Fibroblast of the aortic adventitia (primary cell): ENCODE measurements around a stretch of chr3.

DNA sequence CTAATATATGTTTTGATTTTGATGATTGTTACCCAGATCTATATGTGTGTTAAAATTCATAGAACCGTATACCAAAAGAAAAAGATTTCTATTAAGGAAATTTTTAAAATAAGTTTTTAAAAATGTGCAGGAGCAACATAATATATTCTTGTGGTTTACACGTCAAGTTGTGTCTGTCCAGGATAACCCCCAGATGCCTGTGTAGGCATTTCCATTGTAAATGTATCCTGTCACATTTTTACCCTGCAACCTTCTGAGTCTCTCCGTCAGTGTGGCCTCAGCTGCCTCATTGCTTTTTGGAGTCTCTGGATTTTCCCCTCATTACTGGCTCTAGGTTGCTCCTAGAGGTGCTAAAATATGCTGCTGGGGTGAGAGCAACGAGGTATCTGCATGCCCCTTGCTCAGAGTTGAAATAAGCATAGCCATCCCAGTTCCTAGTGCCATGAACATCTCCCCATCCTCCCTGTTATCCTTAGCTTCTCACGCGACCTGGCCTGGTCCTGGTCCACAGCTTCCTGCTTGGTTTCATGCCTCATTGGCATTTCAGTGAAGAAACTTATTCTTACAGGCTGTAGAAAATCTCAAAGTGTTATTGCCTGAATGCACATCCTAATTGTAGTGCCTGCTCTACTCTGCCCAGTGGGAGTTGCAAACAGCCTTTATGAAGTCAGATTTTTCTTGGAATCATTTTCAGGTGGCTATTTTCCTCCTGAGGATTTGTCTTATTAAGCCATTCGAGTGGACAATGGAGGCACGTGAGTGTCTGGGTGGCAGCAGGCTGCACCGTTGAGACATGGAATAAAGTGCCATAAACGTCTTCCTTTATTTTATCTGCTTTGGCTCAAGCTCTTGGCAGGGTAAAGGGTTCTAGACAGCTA lies 33.1 kb downstream of the OXNAD1 start:
- CAGE, long polyA plus RNA: no peak

GRCh38 chr3:16462872-16463131 lies 50.7 kb downstream of the RFTN1 start:
- CAGE, long polyA plus RNA: no peak

DNA sequence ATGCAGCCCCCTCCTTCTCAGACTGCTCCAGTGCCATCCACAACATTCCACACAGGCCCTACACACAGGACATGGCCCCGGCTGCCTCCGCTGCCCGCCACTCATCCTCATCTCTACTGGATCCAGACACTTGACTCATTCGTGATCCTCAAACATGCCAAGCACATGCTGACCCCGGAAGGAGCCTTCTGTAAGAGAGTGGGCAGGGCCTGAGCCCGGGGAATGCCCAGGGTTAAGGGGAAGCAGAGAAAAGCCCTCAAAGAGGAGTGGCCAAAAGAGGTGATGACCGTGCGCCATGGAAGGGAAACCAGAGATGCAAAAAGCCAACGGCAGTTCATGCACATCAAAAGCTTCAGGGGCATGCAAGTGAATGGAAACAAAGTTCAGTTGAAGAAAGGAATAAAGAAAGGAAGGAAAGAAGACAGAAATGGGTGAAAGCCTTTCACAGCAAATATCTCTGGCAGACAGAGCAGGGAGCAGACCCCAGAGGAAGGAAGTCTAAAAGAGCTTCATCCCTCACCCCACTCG lies 46.1 kb downstream of the RFTN1 start:
- CAGE, long polyA plus RNA: no peak

DNA sequence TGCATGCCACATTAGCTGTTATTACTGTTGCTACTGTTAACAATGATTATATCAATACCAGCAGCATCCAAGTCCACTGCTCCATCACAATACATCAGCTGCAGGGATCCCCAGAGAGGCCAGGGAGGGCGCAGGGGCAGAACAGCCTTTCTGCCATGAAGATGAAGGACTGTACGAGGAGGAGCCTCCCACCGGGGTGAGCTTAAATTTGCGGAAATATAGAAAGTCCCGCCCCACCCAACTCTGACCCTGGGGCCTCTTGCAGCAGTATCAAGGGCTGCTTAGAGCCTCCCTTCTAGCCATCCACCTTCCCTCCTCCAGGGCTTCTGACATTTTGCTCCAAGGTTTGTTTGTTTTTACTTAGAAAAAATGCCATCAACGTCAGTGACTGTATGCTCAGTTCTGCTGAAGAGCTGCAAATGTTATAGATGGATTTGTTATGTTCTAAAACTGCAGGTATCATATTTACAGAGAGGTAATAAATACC lies 30.8 kb downstream of the RFTN1 start:
- CAGE, long polyA plus RNA: no peak

GRCh38 chr3:16512647-16513400 lies 675 bp downstream of the RFTN1 start:
- CAGE, long polyA plus RNA: no peak

- CAGE, long polyA plus RNA: no peak
These were observed 2.3 kb upstream of the RFTN1 start for GRCh38 chr3:16515652-16516418.

DNA sequence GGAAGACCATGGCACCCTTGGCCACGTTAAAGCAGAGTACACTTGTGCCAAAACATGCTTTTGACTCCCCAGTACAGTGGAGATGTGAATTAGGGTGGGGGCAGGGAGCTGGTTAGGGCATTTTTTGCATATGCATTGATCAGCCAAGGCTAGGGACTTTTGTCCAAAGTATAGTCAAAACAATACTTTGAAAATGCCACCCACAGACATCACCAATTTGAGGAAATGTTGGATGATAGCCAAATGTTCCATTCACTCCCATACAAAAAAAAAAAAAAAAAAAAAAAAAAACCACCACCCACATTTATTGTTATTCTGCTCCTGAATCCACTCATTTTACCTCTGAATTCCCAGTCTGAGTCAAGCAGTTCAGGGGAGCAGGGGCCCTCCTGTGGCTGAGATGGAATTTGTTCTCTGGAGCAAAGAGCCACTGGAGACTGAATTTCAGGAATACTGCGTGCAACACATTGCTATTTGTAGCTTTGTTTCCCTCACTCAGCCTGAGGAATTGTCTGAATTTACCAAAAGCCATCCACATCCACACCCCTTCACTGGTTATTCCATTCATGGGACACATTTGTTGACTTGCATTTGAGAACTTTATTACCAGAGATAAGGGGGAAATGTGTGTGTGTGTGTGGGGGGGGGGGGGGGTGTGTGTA lies 3.6 kb upstream of the RFTN1 start:
- CAGE, long polyA plus RNA: no peak

- CAGE, long polyA plus RNA: no peak
These were observed 31.9 kb upstream of the RFTN1 start for GRCh38 chr3:16545139-16546066.

GRCh38 chr3:16741959-16742355 lies 136.7 kb upstream of the DAZL start:
- CAGE, long polyA plus RNA: no peak

- CAGE, long polyA plus RNA: no peak
These were observed 1.5 kb downstream of the PLCL2 start for GRCh38 chr3:16886121-16886757.

GRCh38 chr3:16897482-16897807 lies 12.7 kb downstream of the PLCL2 start:
- CAGE, long polyA plus RNA: no peak

DNA sequence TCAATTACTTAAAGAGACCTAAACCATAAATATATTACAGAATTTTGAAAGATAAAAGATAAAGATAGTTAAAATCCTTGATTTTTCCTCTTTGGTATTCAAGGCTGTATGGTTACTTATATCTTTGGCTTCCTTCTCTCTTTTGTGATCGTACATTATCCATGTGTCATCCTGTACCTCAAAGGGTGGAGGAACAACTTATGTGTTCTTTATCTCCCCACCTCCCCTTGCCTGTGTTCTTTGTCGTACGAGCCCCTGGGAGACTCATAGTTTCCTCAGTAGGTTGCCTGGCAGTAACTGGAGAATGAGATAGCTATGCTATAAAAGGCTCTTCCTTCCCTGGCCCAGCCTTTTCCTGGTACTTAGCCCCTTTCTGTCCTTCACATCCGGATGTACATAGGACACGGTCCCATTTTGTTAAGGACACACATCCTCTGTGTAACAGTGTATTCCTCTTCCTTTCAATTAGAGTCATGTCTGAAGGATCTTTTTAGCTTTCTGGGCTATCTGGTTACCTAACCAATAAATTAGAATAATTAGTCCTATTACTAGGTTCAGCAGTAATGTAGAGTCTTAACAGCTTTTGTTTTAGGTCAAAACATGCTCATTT lies 32.1 kb downstream of the PLCL2 start:
- CAGE, long polyA plus RNA: no peak

DNA sequence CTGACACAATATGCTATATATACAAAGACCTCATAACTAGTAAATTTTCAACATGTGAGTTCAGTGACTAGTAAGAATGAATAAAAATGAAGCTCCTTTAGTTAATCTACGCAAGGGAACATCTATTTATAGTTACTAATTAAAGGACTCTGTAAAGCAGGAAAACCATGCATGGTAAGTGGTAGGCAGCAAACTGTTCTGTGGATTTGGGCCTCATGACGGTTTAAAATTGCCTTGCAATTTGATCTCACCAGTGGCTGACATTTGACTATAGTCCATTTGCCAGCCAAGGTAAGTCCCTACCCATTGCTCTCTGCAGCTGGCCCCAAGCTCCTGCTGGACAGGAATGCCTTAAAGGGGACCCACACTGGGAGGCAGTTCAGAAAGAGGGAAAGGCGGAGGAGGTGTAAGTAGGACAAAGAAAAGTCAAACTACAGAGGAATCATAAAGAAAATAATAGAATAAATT lies 203.2 kb downstream of the PLCL2 start:
- CAGE, long polyA plus RNA: no peak

- CAGE, long polyA plus RNA: no peak
These were observed 255.9 kb downstream of the PLCL2 start for GRCh38 chr3:17140672-17141108.

DNA sequence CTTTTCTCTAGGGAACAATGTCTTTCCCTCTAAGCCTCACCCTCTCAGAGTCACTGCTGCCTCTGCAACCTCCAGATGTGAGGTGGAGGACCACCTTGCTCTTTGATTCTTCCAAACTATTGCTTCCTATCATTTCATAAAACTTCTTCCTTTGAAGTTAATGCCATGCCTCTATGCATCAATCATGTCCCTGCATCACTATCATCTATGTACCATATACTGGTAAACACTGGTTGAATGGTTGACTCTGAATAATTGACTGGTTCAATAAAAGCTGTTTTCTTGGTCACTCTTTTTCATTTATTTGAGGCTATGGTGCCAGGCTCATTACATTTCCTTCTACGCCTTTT lies 418.4 kb downstream of the PLCL2 start:
- CAGE, long polyA plus RNA: no peak

GRCh38 chr3:17501485-17502755 lies 240.5 kb downstream of the TBC1D5 start:
- CAGE, long polyA plus RNA: no peak

DNA sequence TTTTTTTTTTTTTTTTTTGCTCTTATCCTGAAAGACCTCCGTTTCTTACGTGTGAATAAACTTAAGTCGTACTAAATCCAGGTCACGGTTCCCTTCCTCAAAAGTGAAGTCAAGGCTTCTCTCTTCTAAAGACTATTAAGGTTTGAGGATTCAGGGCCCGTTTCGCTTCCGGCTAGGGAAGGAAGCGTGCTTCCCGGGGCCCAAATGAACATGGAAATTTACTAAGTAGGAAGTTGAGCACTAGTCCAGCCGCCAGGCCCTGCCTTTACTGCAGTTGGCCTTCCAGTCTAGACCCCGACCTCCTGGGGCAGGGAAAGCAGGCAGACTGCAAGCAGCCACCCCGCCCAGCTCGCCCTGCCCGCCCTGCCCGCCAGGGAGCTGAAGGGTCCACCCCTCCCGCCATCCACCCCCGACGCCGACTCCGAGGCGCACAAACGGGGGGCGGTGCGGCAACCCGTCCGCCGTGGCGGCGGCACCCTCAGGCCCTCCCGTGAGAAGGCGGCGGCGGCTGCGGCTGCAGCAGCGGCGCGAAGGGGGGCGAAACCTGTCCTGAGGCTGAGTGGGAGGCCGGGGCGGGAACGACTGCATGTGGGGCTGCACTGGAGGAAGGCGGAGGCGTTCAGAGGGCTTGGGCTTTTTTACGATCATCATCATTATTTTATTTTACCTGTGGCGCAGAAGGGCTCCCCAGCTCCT lies 469 bp downstream of the TBC1D5 start:
- CAGE, long polyA plus RNA: no peak

DNA sequence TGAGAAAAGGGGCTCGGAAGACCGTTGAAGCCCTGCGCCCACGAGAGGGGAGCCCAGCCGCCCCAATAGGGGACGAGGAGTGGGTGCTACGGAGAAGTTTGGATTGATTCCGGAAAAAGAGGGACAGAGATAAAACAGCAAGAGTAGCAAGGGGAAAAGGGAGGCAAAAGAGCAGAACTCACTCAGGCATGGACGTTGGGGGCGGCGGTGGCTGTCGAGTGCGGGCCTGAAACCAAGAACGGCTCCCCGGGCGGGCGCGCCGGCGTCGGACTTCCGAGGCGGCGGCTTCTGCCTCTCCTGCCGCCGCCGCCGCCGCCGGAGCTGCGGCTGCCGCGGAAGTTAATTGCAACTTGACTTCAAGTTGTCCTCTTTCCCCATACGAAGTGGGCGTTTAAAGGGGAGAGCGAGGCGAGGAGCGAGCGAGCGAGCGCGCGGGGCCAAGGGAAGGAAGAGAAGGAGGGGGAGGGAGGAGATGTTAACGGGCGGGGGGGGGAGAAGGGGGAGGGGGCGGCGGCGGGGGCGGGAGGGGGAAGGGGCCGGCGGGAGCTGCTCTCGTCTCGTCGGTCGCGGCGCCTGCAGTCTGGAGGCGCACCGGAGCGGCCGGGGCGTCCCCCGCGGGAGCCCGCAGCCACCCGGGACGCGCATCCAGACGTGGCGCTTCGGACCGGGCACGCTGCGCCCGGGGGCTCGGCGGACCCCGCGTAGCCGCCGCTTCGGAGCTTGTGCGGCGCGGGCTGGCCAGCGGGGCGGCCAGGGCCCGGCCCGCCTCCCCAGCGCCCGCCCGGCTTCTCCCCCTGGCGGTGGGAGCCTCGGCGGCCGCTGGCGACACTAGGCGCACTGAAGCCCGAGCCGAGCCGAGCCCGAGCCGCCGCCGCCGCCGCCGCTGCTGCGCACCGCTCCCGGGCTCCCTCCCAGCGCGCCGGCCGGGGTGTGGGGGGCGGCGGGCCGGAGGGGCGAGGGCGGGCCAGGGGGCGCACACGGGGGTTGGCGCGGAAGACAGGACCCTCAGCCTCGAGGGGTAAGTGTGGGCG lies 19.6 kb upstream of the SATB1 start:
- CAGE, long polyA plus RNA: no peak

DNA sequence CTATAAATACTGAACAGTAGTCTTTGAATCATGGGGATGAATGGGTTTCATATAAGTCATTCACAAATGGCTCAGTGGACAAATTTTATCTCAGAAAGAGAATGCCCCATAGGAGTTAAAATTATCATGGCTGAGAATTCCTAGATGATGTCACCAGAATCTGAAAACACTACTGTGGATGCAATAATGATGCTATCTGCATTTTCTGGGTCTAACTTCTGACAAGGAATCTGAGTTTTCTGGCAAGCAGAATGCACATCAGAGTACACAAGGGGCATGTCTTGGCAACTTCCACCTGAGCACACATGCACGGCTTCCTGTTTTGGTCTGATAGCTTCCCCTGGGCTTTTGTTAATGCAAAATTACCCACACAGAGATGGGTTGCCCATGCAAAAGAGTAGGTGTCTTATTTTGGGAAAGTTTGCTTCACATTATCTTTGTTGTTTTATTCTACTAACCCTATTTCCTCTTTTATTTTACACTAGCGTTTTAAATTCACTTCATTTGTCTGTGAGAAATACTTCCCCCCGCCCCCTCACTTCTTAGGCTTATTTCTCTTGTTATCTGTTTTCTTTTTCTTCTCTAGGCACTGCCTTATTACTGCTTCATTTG lies 74.1 kb upstream of the SATB1 start:
- CAGE, long polyA plus RNA: no peak

- CAGE, long polyA plus RNA: no peak
These were observed 63.6 kb downstream of the SGO1 start for GRCh38 chr3:20122315-20122867.